ENCODE results near the gene ZFYVE21.

DNA sequence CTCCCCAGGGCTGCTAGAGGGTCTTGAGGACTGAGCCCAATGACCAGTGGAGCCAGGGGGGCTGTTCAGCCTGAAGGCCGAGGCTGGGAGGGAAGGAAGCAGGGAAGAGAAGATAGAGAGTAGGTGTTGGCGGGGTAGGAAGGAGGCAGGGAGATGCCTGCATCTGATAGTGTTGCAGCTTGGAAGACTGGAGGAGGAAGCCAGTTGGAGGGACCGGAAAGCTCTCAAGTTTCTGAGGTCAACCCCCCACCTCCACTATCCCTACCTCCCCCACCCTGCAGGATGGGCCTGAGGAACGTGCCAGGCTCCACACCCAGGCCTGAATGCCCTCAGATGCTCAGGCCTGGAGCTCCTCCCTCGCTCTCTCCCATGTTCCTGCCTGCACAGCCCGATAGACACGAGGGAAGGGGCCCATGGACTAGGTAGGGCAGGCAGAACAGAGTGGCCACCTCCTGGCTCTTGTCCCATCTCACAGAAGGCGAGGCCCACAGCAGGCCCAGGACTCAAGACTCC lies 3.5 kb downstream of the CKB start:
- RRBS, 2 experiments = no CpG with 5 or more reads among the region's 8 CpGs
CAGE:
- cytosol, long polyA minus RNA = no peak
- cytosol, long polyA plus RNA = no peak
- long polyA plus RNA = no peak
- nucleus, long polyA minus RNA = no peak
- nucleus, long polyA plus RNA = no peak

- RRBS, 2 experiments = 90 to 92% methylated on average over 8 to 9 of the region's 36 CpGs
CAGE:
- cytosol, long polyA minus RNA = no peak
- cytosol, long polyA plus RNA = no peak
- long polyA plus RNA = no peak
- nucleus, long polyA minus RNA = no peak
- nucleus, long polyA plus RNA = no peak
Measured at GRCh38 chr14:103520684-103521178, 1.9 kb downstream of the CKB start.

GRCh38 chr14:103540208-103541432 lies 11.6 kb downstream of the TRMT61A start:
- RRBS, 2 experiments = no CpG with 5 or more reads among the region's 23 CpGs
CAGE:
- cytosol, long polyA minus RNA = no peak
- cytosol, long polyA plus RNA = no peak
- long polyA plus RNA = no peak
- nucleus, long polyA minus RNA = no peak
- nucleus, long polyA plus RNA = no peak

- RRBS, 2 experiments = 90% methylated on average over 3 of the region's 10 CpGs; no CpG with 5 or more reads in 1 of the 2 experiments
CAGE:
- cytosol, long polyA minus RNA = no peak
- cytosol, long polyA plus RNA = no peak
- long polyA plus RNA = no peak
- nucleus, long polyA minus RNA = no peak
- nucleus, long polyA plus RNA = no peak
Measured at GRCh38 chr14:103558132-103558802, 4.2 kb downstream of the BAG5 start.

- RRBS, 2 experiments = no CpG with 5 or more reads among the region's 19 CpGs
CAGE:
- cytosol, long polyA minus RNA = start-site peak on the minus strand at chr14:103560364-103560435, 26 reads
- cytosol, long polyA plus RNA = no peak
- long polyA plus RNA = no peak
- nucleus, long polyA minus RNA = no peak
- nucleus, long polyA plus RNA = no peak
Measured at GRCh38 chr14:103560280-103561190, 1.9 kb downstream of the BAG5 start.

- RRBS, 2 experiments = no CpG with 5 or more reads among the region's 5 CpGs
CAGE:
- cytosol, long polyA minus RNA = no peak
- cytosol, long polyA plus RNA = no peak
- long polyA plus RNA = no peak
- nucleus, long polyA minus RNA = no peak
- nucleus, long polyA plus RNA = no peak
Measured at GRCh38 chr14:103593672-103593897, 30.8 kb downstream of the COA8 start.

DNA sequence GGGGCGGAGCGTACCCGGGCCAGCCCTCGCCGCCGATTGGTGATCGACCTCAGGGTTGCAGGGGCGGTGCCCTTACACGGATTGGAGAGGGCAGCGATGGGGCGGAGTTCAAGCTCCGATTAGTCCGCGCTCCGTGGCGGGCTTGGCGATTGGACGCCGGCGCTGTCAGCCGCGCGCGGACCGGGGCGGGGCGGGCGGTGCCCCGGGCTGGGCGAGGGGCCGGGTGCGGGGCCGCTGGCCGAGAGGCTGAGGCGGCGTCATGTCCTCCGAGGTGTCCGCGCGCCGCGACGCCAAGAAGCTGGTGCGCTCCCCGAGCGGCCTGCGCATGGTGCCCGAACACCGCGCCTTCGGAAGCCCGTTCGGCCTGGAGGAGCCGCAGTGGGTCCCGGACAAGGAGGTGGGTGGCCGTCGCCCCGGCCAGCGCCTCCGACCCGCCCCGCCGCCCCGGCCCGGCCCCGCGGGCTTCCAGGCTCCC lies at the start of gene ZFYVE21:
Gene ZFYVE21, plus strand, starts transcription at position 228 of the 475 bp plus-strand sequence.
- RRBS, 2 experiments = 0 to 4% methylated on average over 3 of the region's 67 CpGs
CAGE:
- cytosol, long polyA minus RNA = no peak
- cytosol, long polyA plus RNA = no peak
- long polyA plus RNA = start-site peak on the plus strand centred at position 247 of the sequence, 22 bp wide, 127 and 165 reads in 2 replicates
- nucleus, long polyA minus RNA = no peak
- nucleus, long polyA plus RNA = no peak

GRCh38 chr14:103724100-103724779 lies 8.6 kb downstream of the ZFYVE21 start:
- RRBS, 2 experiments = 71 to 80% methylated on average over 3 of the region's 29 CpGs
CAGE:
- cytosol, long polyA minus RNA = no peak
- cytosol, long polyA plus RNA = no peak
- long polyA plus RNA = no peak
- nucleus, long polyA minus RNA = no peak
- nucleus, long polyA plus RNA = no peak

GRCh38 chr14:103748410-103748916 lies 32.9 kb downstream of the ZFYVE21 start:
- RRBS, 2 experiments = no CpG with 5 or more reads among the region's 7 CpGs
CAGE:
- cytosol, long polyA minus RNA = no peak
- cytosol, long polyA plus RNA = no peak
- long polyA plus RNA = no peak
- nucleus, long polyA minus RNA = no peak
- nucleus, long polyA plus RNA = no peak

GRCh38 chr14:103752815-103753431 lies 37.3 kb downstream of the ZFYVE21 start:
- RRBS, 2 experiments = no CpG with 5 or more reads among the region's 7 CpGs
CAGE:
- cytosol, long polyA minus RNA = no peak
- cytosol, long polyA plus RNA = no peak
- long polyA plus RNA = no peak
- nucleus, long polyA minus RNA = no peak
- nucleus, long polyA plus RNA = no peak

- RRBS, 2 experiments = 2 to 3% methylated on average over 6 of the region's 23 CpGs
CAGE:
- cytosol, long polyA minus RNA = no peak
- cytosol, long polyA plus RNA = no peak
- long polyA plus RNA = no peak
- nucleus, long polyA minus RNA = no peak
- nucleus, long polyA plus RNA = no peak
Measured at GRCh38 chr14:104114664-104115225, 23.6 kb upstream of the KIF26A start.

GRCh38 chr14:104171908-104172602 lies 33.7 kb downstream of the KIF26A start:
- RRBS, 2 experiments = 62% methylated on average over 16 of the region's 48 CpGs
CAGE:
- cytosol, long polyA minus RNA = no peak
- cytosol, long polyA plus RNA = no peak
- long polyA plus RNA = no peak
- nucleus, long polyA minus RNA = no peak
- nucleus, long polyA plus RNA = no peak

GRCh38 chr14:104563078-104563932 lies 16.3 kb upstream of the C14orf180 start:
- RRBS, 2 experiments = 11 to 16% methylated on average over 2 of the region's 20 CpGs
CAGE:
- cytosol, long polyA minus RNA = no peak
- cytosol, long polyA plus RNA = no peak
- long polyA plus RNA = no peak
- nucleus, long polyA minus RNA = no peak
- nucleus, long polyA plus RNA = no peak

DNA sequence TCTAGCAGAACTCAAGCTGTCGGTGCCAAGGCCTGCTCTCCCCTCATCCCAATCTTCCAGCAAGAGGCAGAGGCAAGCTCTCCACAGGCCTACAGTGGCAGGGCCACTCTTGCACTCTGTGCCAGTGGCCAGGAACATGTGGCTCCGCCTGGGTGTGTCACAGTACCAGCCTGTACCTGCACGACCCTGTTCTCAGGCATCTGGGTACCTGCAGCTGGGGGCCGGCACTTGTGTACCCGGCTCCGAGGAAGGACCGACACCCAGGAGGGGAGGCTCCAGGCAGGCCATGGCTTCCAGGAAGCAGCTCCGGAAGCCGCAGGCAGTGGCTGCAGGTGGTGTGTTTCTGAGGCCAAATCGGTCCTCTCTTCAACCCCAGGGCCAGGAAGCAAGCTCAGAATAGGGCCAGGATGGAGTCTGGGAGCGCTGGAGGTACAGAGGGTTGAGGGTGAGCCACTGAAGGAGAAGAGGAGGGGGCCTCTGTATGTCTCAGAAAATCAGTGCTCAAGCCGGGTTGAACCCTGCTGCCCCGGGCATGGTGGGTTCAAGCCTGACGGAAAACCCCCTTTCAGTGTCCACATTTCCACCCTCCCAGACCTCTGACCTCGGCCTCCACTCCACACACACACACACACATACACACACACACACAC lies 2.4 kb upstream of the INF2 start:
- RRBS, 2 experiments = 3 to 4% methylated on average over 4 of the region's 15 CpGs
CAGE:
- cytosol, long polyA minus RNA = no peak
- cytosol, long polyA plus RNA = no peak
- long polyA plus RNA = no peak
- nucleus, long polyA minus RNA = no peak
- nucleus, long polyA plus RNA = no peak

- RRBS, 2 experiments = 10% methylated on average over 2 of the region's 33 CpGs; no CpG with 5 or more reads in 1 of the 2 experiments
CAGE:
- cytosol, long polyA minus RNA = no peak
- cytosol, long polyA plus RNA = no peak
- long polyA plus RNA = no peak
- nucleus, long polyA minus RNA = no peak
- nucleus, long polyA plus RNA = no peak
Measured at GRCh38 chr14:104724830-104725968, 1.2 kb downstream of the ADSS1 start.

DNA sequence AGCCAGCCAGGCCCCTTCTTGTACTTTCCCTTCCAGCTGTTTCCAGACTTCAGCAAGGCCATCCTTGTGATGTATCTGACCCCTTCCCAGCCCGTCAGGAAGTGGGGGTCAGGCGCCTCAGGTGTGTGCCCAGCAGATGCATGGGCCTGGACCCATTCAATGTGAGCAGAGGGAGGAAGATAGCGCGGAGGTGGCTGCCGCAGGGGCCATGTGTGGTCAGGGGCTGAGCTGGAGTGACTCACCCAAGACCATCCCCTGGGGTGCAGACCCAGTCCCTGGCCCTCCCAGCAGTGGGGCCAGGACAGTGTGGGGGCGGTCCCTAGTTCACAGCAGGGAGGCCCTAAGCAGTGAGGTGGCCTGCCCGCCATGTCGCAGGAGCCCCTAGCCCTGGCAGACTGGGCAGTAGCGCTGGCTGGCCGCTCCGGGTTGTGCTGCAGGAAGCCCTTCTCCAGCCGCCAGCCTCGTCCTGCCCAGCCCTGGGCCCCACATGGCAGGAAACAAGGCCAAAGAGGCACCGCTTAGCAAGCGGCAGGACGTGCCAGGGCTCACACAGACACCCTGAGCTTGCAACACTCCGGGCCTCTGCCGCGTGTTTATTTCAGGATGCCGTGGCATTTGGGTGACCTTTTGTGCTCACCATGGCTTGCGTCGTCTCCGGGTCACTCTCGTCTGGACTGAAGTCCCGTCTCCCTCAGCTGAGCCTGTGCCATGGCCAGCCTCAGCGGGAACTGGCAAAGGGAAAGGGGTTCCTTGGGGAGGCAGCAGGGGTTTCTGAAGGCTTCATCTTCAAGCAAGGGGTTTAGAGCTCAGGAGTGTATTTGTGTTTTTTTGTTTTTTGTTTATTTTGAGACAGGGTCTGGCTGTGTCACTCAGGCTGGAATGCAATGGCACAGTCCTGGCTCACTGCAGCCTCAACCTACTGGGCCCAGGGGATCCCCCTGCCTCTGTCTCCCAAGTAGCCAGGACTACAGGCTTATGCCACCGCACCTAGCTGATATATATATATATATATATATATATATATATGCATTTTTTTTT lies 12.2 kb downstream of the ADSS1 start:
- RRBS, 2 experiments = 4 to 6% methylated on average over 7 of the region's 27 CpGs
CAGE:
- cytosol, long polyA minus RNA = no peak
- cytosol, long polyA plus RNA = no peak
- long polyA plus RNA = no peak
- nucleus, long polyA minus RNA = no peak
- nucleus, long polyA plus RNA = no peak

- RRBS, 2 experiments = no CpG with 5 or more reads among the region's 26 CpGs
CAGE:
- cytosol, long polyA minus RNA = no peak
- cytosol, long polyA plus RNA = no peak
- long polyA plus RNA = no peak
- nucleus, long polyA minus RNA = no peak
- nucleus, long polyA plus RNA = no peak
Measured at GRCh38 chr14:104771787-104772444, 19.0 kb downstream of the SIVA1 start.

GRCh38 chr14:104774403-104775101 lies 21.0 kb downstream of the AKT1 start:
- RRBS, 2 experiments = no CpG with 5 or more reads among the region's 24 CpGs
CAGE:
- cytosol, long polyA minus RNA = no peak
- cytosol, long polyA plus RNA = no peak
- long polyA plus RNA = no peak
- nucleus, long polyA minus RNA = no peak
- nucleus, long polyA plus RNA = no peak

- RRBS, 2 experiments = 94% methylated on average over 6 of the region's 28 CpGs; no CpG with 5 or more reads in 1 of the 2 experiments
CAGE:
- cytosol, long polyA minus RNA = no peak
- cytosol, long polyA plus RNA = no peak
- long polyA plus RNA = no peak
- nucleus, long polyA minus RNA = no peak
- nucleus, long polyA plus RNA = no peak
Measured at GRCh38 chr14:104789017-104789748, 6.4 kb downstream of the AKT1 start.

GRCh38 chr14:104797383-104798184 lies 2.0 kb upstream of the AKT1 start:
- RRBS, 2 experiments = no CpG with 5 or more reads among the region's 17 CpGs
CAGE:
- cytosol, long polyA minus RNA = no peak
- cytosol, long polyA plus RNA = no peak
- long polyA plus RNA = no peak
- nucleus, long polyA minus RNA = no peak
- nucleus, long polyA plus RNA = no peak